Tibial artery (tissue), 1 donor: ENCODE results near the genes C11orf87 and HOATZ.

- PRO-cap, result no peak
These were observed 7.2 kb upstream of the SLN start for GRCh38 chr11:107719104-107719382.

DNA sequence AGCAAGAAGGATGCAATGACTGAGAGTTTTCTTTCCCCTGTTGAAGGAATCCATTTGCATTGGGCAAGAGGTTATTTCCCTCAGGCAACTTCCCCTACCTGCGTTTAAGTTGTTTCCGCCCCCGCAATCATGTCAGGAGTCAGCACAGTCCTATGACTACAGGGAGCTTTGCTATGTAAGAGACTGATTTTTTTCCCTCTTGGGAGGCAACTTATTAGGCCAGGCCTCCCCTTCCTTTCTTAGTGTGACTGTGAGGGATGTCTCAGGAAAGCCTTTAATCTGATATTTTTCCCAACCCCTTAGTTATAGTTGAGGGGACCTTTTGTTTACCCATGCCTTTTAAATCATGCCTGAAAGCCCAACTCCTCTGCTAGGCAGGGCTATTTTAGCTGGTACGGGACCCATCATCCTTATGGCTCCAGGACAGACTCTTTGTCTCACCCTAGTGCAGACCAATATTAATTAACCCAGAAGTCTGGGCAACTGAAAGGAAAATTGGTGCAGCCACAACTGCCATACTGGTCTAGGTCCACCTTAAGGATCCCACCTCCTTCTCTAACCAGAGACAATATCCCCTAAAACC is 22.3 kb downstream of the NPAT start:
- PRO-cap, result no peak

- PRO-cap, result no peak
These were observed 597 bp downstream of the NPAT start for GRCh38 chr11:108221862-108222219.

DNA sequence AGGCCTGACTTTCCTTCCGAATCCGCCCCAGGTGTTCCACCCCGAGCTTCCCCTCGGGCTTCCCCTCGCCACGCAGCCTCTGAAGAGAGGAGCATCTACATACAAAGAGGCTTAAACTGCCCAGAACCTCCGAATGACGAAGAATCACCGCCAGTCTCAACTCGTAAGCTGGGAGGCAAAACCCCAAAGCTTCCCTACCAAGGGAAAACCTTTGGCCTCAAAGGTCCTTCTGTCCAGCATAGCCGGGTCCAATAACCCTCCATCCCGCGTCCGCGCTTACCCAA is 276 bp downstream of the NPAT start:
- PRO-cap, result unidirectional peak, minus-strand start at position 158 of the sequence

DNA sequence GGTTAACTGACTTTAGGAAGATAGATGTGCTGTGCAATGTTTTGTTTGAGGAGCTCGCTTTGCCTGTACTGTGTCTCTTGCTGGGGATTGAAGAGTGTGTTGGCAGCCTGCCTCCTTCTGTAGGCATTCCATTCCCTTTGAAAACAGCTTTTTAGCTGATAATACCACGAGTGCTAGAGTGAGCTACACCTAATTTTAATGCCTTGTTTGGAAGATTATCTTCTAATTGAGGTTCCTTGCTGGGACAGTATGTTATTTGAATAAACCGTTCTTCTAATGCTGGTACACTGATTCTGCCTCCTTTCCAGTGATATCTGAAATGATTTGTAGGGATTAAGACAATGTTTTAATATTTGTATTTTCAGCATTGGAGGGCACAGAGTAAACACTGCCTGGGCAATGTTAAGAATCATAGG is 7.3 kb downstream of the DDX10 start:
- PRO-cap, result no peak

GRCh38 chr11:109123844-109124233 is 298.2 kb upstream of the C11orf87 start:
- PRO-cap, result no peak

DNA sequence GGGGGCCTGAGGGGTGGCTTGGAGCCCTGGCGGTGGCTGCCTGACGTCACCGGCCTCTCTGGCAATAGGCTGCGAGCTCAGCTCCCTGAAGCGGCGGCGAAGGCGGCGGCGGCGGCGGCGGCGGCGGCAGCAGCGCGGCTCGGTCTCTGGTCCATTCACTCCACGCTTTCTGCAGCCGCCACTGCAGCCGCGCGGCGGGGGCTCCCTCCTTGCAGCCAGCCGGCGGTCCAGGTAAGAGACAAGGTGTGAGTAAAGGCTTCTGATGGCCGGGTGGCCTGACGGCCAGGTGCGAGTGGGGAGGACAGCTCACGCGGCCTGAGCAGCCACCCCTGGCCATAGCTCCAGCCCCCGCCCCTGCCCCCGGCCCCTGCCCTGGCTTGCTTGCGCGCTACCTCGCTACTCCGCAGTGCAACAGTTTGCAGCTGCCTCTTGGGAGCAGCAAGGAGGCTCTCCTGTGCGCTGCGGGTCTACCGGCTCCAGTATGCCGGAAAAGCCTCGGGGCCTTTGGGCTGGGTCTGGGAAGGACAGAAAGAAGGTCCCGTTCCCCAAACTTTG is at the start of gene C11orf87:
Gene C11orf87, plus strand, starts transcription at position 158 of the 555 bp plus-strand sequence.
- PRO-cap, result no peak

- PRO-cap, result unidirectional peak, plus-strand start at chr11:109707162
These were observed 285.0 kb downstream of the C11orf87 start for GRCh38 chr11:109707052-109707394.

DNA sequence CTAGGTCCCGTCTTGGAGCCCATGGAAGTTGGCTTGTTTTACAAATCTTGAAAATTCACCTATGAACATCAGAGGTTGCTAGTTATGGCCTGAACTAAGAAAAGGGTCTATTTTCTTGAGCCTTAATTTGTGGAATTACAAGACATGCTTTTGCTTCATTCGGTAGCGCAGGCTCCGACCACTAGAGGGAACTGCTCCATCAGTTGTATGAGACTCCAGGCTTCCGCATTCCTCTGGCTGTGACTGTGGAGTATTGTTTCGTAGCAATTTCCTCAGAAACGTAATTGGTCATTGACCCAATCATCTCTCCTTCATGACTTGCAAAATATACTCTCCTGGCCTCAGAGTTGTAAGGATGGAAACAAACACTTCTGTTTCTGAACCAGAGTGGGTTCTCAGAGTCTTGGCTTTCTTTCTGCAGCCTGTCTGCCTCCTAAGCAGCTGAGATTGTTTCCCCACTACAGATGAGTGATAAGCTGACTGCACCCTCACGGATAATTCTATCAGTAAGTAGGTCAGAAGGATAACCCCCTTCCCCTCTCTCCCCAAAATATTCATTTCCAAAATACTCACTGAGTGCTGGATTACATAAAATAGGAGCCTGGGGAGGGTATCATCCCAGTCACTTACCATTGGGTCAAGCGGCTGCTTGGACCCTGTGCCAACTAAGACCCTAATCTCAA is 146.8 kb upstream of the ZC3H12C start:
- PRO-cap, result no peak

- PRO-cap, result no peak
These were observed 37.4 kb downstream of the ZC3H12C start for GRCh38 chr11:110130490-110131187.

- PRO-cap, result no peak
These were observed 41.3 kb downstream of the RDX start for GRCh38 chr11:110255189-110255453.

GRCh38 chr11:110832957-110833290 is 120.7 kb upstream of the ARHGAP20 start:
- PRO-cap, result no peak

GRCh38 chr11:111367357-111368027 is 11.6 kb downstream of the POU2AF1 start:
- PRO-cap, result no peak

DNA sequence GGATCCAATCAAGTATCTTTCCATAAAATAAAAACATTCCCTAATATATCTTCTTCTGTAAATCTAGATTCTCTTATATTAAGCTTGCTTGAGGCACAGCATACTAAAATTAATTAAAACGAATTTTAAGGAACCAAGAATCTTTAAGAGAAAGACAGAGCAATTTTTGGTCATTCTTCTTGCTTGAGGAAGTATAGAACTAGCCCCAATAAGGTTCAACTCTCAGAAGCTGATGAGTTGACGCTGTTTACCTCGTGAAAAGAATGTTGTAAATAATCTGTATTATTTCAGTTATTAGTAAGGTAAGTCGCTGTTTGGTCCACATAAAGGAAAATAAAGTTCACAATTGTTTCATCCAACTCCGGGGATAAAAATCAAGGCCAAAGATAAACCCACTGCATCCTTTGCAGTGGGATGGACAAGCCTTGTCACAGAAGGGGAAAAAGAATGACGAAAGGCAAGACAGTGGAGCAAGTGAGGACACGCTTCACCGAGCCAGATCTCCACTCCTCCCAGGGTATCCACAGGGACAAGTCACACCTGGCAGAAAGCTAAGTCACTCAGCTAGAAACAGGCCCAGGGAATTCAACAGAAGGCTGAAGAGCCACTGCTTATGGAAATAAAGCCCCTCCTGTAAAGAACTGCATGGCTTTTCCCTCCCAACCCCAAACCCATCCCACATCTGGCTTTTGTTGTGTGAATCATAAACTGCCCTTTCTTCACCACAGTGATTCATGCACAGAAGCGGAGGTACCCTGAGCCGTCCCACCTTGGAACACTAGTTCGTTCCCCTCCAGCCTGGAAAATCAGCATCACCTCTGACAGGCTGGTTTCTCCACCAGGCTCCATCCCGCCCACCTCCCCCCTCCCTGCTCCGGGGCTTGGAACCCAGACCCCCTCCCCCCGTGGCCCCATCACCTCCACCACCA is 661 bp downstream of the POU2AF1 start:
- PRO-cap, result no peak

DNA sequence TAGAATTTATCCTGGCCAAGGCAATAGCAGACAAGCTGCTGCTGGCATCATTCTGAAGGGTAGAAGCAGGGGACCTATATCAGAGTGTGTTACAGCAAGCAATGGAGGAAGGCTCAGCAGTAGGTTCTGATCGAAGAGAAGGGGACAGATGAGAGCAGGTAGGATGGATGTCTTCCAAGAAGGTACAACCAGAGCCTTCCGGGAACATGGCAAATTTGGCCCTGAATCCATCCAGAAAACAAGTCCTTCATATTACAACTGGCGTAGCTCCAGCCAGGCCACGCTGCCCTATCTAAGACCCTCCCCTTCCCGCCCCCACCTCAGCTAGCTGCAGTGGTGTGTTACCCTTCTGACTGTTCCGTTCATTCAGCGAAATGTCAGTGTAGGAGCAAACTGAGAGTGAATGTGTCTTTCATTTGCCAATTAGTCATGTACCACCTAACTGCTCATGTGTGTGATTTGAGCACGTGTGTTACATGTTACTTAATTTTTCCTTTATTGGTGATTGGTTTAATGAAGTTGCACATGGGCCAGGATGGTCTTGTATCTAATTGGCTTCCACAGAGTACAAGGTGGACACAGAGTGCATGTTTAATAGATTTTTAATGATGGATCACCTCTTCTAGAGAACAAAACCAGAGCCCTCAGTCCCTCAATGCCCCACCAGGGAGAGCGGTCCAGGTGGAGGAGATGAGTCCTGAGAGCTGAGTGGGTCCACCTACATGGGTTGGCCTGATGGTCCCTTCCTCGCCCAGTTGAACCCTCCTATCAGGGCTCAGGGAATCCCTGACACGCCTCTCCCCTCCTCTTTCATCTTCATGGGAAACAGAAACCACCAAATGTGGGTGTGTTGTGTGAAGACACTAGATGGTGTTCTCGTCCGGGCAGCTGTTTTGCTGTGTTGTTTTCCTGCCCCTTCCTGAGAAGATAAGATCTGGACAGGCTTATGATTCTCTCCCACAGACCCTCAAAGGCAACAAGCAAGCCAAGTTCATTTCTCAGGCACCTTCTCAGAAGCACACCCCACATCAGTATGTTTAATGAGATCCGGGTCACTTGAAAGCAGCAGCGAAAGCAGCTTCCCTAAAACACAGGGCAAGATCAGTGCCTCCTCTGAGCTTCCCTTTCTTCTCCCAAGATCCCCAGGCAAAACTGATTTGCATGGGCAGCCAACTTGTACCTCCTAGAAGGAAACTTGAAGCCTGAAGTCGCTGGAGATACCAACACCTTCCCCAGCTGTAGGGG is 35.0 kb upstream of the POU2AF1 start:
- PRO-cap, result no peak

GRCh38 chr11:111514549-111515150 is at the start of gene HOATZ:
HOATZ (plus strand) TSS chr11:111514778.
- PRO-cap, result no peak

GRCh38 chr11:111626526-111627456 is 24.5 kb downstream of the SIK2 start:
- PRO-cap, result no peak

GRCh38 chr11:111631010-111631516 is 28.8 kb downstream of the SIK2 start:
- PRO-cap, result no peak

GRCh38 chr11:111725713-111726890 is 40.1 kb downstream of the PPP2R1B start:
- PRO-cap, result no peak

DNA sequence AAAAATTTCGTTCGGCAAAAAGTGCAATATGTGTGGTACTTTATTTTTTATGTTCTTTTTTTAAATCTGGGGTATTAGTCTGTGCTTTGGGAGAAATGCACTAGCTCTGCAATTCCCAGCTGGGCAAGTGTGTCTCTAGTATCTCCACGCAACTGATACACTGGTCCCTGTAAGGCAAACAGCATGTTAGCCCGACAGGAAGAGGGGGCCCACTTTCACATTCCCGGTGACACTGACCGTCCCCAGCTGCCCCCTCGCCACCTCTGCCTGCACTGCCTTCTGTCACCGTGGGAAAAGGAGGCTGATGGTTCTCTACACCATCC is 39.3 kb downstream of the PPP2R1B start:
- PRO-cap, result no peak